LHCN-M2 (cell line): ENCODE measurements around a stretch of chr9.

DNA sequence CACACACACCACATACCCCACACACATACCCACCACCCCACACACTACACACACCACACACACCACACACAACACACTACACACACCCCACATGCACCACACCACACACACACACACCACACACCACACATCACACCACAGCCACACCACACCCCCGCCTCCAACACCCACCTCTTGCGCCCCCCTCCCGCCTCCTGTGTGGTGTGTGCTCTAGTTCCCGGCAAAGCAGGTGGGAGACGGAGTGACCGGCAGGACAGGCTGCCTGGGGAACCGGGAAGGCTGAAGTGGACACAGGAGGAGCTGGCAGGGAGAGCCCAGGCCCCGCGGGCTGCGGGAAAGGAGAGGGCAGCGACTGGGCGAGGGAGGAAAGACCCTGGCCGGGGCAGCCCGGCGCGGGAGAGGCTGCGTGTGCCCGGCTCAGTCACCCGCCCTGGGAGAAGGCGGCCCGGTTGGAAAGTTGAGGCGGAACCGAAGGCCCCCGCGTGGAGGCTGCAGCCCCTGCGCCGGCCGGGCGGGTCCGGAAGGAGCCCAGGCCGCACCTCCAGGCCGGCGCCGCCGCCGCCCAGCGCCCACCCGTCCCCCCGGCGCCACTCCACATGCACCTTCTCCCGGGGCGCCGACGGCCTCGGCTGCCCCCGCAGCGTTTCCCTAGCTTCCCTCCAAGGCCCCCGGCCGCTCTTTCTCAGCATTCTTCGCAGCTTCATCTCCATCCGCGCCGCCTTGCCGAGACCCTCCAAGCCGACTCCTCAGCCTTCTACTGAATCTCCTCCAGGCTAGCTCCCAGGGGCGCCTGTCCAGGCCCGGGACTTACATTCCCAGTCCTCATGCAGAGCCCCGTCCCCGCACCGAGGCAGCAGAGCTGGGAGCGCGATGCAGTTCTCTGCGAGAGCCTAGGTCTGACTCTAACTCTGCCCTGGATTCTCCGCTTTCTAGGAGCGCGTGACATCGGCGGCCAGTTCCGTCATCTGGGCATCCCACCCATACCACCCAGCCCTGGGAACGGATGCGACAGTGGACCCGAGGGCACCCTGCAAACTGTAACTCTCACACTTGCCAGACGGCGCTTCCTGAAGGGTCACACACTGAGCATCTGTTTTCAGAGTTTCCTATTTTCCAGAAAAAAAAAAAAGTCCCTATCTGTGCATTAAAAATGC is 151.9 kb downstream of the ERCC6L2 start:
- RAMPAGE, long total RNA: no peak

- RAMPAGE, long total RNA: no peak
Measured at GRCh38 chr9:96048051-96048974, 172.8 kb downstream of the ERCC6L2 start.

GRCh38 chr9:96067053-96067338 is 191.5 kb downstream of the ERCC6L2 start:
- RAMPAGE, long total RNA: no peak

DNA sequence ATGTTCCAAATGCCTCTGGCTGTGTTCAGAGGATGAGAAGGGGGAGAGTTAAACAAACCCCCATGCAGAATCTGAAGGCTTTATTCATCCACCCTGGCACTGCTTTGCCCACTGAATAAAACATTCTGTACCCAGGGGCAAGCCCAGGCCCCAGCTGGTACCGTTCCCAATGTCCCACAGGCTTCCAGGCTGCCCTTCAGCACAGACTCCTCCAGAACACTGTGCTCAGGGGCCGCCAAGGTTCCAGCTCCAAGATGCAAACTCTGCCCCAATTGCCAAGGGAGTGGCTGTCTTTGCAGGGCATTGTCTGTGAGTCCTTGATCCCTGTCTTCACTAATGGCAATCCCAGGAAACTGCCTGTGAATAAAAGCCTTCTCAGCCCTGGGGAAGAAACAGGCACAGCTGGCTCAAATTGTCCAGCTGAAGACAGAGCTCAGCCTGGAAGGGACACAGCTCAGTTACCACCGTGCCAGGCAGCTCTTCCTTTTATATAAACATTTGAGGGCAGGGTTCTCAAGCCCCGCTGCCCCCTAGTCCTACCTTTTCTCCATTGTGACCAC is 185.3 kb downstream of the HSD17B3 start:
- RAMPAGE, long total RNA: no peak

DNA sequence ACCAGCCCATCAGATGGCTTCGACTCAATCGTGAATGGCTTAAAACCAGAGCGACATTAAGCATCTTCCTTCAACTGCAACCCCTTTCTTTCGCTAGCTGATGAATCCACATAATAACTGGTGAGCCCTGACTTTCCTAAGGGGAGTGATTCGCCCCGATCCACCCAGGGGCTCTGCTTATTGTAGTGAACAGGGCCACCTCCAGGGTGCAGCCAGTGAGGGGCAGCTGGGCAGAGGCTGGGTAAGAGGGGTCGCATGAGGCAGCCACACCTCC is 38.0 kb downstream of the SLC35D2 start:
- RAMPAGE, long total RNA: no peak

DNA sequence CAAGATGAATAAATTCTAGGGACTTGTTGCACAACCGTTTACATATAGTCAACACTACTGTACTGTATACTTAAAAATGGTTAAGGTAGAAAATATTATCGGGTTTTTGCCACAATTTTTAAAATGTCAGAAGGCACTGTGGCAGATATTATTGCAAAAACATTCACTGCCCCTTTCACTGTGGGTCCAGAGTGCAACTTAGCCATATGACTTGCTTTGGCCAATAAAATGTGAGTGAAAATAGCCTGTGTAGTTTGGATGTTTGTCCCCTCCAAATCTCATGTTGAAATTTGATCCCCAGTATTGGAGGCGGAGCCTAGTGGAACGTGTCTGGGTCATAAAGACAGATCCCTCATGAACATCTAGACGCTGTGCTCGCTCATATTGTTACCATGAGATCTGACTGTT is 9.5 kb downstream of the ZNF367 start:
- RAMPAGE, long total RNA: no peak

- RAMPAGE, long total RNA: no peak
Measured at GRCh38 chr9:96419980-96420290, 1.8 kb upstream of the ZNF367 start.

GRCh38 chr9:96464049-96464692 is 14.2 kb downstream of the HABP4 start:
- RAMPAGE, long total RNA: no peak

DNA sequence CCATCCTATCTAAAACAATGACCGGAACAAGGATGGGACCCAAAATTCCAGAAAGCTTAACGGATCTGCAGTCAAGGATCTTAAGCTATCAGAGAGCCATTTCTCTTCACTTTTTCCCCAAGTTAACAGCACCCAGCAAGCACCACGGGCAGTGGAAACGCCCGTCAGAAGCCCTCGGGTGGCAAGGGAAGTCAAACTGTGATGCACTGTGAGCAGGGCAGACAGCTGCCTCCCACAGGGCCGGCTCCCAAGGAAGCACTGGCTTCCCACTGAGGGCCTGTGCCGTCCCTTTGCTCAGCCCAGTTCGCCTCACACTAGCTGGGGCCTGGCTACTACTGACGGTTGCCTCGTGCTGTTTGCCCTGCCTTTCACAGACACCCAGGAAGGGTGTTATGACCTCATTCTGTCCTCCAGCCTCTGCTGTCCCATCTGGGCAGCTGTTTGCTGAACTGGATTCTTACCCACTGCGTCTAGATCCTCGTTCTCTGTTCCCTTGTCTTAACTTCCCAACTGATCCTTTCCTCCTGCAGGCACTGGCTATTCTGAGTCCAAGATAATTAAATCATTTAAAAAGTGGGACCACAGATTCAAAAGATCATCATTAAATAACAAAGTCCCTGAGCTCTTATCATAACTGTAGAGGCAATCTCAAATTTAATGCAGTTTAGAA is 62.5 kb downstream of the CDC14B start:
- RAMPAGE, long total RNA: no peak

- RAMPAGE, long total RNA: no peak
Measured at GRCh38 chr9:97374059-97374644, 37.7 kb upstream of the TDRD7 start.

DNA sequence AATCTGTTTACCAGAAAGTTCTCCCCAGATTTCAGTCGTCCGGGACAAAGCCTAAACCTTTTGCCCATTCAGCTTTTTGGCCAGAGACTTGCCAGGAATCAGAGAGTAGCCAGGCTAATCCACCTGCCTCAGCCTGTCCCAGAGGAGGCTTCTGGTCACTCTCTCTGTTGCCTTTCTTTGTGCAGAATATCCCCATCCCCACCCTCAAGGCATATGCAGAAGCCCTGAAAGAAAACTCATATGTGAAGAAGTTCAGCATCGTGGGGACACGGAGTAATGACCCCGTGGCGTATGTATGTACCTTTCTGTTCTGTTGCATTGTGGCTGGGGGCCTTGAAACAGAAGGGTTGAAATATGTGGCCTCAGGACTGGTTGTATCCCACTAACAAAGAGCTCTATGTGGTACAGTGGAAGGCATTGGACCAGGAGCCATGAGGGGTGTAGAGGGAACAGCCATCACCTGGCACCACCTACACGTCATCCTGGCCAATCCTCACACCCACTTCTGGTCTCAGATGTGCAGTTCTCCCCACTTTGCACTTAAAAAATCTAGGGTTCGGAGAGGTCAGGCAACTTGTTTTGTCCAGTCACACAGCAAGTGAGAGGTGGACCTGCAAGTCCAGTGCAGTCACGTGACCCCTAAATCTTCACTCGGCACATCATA is 64.3 kb downstream of the TMOD1 start:
- RAMPAGE, long total RNA: no peak

DNA sequence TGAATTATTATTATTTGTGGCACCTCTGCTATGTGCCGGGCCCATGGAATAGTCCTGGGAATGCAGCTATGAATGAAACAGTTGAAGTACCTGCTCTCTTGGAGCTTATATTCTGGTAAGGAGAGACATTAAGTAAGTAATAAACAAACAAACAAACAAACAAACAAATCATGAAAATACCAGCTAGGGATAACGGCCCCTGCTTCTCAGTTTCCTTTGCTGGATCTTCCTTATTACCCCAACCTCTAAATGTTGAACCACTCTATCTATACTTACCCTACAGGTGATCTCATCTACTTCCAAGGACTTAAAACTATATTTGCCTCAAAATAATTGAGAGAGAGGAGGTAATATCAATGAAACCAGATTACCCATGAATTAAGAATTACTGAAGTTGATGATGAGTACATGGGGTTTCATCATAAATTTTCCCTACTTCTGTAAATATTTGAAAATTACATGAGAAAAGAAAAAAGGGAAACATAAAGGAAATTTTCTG is 2.8 kb downstream of the TSTD2 start:
- RAMPAGE, long total RNA: no peak

DNA sequence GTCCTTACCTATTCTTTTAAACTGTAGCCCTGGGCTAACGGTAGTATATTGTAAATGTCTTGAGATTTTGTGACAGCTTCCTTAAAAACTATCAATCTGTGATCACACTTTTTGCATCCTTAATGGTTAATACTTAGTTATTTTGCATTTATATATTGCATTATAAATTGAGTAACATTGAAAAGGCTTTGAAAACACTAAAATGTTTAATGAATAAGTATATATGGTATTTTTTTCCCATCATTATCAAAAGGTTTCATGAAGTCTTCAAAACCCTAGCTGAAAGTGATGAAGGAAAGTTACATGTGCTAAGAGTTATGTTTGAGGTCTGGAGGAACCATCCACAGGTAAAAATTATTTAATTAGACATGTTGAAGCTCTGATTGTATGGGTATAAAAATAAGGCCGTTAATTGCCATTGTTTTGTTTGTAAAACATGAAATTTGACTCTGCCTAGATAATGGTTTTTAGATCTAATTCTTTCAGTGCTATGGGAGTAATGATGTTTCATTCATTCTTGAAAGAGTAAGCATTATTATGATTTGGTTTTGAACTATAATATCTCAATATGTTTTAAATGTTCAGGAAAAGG is 29.2 kb downstream of the NCBP1 start:
- RAMPAGE, long total RNA: no peak

DNA sequence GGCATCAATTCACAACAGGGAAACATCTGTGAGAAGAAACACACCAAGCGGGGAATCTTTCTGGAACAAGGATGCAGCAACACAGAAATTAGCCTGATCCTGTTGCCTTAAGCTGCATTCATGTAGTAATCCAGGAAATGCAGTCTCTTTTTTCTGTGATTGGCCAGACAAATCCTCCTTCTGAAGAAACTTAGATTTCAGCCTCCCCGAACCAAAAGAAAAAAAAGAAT is 7.2 kb upstream of the XPA start:
- RAMPAGE, long total RNA: no peak

DNA sequence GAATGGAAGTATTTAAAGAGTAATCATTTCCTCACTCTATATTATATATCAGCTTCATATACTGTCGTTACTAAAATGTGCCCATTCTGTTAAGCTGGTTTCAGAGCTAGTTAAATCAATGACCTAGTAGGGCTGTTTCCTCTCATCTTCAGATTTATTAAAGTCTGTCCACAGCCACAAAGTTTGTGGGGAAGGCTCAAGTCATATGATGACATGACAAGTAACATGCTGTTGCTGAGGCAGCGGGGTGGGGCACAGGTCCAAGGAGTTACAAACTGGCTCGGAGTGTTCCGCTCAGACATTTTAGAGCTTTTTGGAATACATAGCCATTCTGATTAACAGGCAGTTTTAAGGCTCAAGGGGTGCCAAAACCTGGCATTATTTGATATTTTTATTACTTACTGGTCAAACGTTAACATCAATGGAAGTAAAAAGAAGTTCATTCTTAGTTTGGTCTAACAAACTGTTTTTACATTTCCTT is 2.7 kb upstream of the ANP32B start:
- RAMPAGE, long total RNA: no peak

- RAMPAGE, long total RNA: no peak
Measured at GRCh38 chr9:98021389-98022068, 35.0 kb upstream of the NANS start.

GRCh38 chr9:98045314-98045844 is 11.2 kb upstream of the NANS start:
- RAMPAGE, long total RNA: no peak

- RAMPAGE, long total RNA: no peak
Measured at GRCh38 chr9:98057474-98057764, 887 bp downstream of the NANS start.

- RAMPAGE, long total RNA: no peak
Measured at GRCh38 chr9:98075813-98076391, 19.4 kb downstream of the NANS start.

DNA sequence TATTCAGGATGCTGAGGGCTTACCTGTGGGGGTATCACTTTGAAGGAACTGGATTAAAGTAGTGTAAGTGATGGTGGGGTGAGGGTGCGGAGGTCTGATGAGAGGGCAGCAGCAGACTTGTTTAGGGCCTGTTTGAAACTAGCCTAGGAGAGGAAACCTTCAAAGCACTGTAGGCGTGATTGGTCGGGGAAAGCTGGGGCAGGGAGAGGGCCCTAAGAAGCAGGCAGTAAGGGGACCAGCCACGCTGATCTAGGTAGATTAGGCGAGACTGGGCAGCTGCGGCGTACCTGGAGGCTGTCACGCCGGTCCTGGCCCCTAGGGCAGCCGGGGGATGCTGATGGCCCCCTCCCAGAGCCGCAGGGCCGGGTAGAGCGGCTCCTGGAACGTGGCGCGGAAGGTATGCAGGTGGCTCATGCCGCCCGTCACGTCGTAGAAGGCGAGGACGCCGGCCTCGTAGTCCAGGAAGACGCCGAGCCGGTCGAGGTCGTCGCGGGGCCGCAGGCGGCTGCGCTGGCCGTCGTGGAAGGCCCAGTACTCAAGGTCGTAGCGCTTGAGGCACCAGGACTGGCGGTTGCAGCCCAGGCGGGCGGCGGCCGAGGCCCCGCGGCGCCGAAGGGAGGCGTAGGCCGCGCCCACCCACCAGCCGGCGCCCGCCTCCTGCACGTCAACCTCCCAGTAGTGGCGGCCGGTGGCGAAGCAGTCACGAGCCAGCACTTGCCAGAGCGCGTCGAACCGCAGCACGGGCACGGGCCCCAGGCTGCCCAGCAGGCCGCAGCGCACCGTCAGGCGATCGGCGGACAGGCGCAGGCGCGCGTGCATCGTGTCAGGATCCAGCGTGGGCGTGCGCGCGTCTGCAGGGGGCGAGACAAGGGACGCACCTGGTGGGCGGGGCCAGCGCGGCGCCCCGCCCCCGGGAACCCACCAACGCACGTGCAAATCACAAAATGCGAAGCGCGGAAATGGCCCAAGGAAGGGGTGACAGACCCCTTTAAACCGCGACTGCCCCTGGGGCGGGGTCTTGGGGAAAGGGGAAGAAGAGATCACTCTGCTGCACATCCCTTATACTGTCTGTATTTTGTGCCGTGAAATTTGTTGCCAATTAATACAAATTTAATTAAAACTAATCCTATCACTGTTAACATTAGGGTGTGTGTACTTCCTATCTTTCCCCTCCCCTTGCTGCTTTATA is 31.0 kb downstream of the NANS start:
- RAMPAGE, long total RNA: no peak